Skeletal muscle tissue (tissue), 7 donors: Measurements from ENCODE around the genes TSPAN11 and FGD4.

- PRO-cap, 3 experiments: no peak in any of the 3 experiments
- RAMPAGE, long total RNA: no peak
- RRBS, 2 experiments: 1 to 2% methylated on average over 17 of the region's 34 CpGs
Observed at GRCh38 chr12:29784299-29784834, 625 bp upstream of the TMTC1 start.

GRCh38 chr12:30427469-30427803, 268.2 kb downstream of the IPO8 start:
- PRO-cap, 3 experiments: no peak in any of the 3 experiments
- RAMPAGE, long total RNA: no peak
- RRBS, 2 experiments: no CpG with 5 or more reads among the region's 1 CpG

DNA sequence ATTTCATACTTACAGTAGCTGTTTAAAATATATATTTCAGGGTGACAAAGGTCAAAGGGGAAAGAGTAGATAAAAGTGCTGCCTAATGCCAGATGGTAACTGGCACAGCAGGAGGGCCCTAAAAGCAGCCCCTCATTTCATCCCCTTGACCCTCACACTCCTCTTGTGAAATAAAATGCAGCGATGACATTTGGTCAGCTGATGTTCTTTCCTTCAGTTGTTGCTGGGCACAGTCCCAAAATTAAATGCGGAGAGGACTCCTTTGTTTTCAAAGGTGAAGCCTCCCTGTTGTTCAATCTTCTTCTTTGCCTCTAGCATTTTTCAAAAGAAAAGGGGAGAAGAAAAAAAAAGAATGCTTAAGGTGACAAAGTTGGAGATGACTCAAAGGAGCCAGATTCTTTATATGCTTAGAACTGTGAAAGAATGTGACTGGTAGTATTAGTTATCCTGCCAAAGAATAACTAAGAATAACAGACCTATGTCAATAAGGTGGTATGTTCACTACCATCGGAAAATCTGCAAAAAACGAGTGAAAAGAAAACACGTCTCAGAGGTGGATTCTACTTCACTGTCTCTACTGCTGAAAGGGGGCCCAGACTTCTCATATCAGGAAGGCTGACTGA, 64.9 kb downstream of the IPO8 start:
- PRO-cap, 3 experiments: no peak in any of the 3 experiments
- RAMPAGE, long total RNA: no peak
- RRBS, 2 experiments: no CpG with 5 or more reads among the region's 5 CpGs

DNA sequence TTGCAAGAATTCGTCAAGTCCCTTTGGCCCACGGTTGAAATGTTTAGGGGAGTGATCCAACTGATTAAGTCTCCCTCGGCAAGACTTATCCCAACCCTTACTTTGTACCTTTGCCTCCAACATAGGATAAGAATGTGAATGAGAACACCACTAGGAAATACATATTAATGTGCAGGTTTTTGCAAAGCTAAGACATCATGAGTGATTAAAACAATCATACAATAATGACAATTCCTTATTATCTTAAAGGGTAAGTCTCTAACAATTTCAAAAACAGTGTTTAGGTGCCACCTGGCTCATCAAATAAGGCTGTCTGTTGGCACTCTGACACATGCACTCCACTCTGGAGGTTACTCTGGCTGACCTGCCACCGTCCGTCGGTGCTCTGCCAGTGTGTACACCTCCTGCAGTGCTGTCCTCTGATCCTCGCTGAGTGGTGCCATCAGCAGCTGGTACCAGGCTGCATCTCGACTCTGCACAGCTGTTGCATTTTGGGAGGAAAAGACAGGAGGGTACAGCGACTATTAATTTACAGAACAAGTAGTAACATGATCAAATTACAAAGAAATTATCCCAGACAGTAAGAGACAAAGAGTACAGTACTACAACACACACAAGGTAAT, 64.0 kb downstream of the IPO8 start:
- PRO-cap, 3 experiments: no peak in any of the 3 experiments
- RAMPAGE, long total RNA: no peak
- RRBS, 2 experiments: no CpG with 5 or more reads among the region's 9 CpGs

GRCh38 chr12:30694447-30694861, 1.2 kb downstream of the IPO8 start:
- PRO-cap, 3 experiments: no peak in any of the 3 experiments
- RAMPAGE, long total RNA: no peak
- RRBS, 2 experiments: no CpG with 5 or more reads among the region's 6 CpGs

DNA sequence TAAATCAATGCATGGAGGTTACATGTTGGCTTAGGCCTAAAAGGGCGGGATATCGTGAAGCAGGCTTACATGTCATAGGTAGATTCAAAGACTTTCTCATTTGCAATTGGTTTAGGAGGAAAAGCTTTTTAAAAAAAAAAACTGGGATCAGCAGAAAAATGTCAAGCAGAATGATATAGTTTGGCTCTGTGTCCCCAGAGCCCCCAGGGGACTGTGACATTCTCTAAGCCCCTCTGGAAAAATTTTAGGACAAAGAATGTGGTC, 36.3 kb upstream of the CAPRIN2 start:
- PRO-cap, 3 experiments: no peak in any of the 3 experiments
- RAMPAGE, long total RNA: no peak
- RRBS, 2 experiments: no CpG with 5 or more reads among the region's 2 CpGs

DNA sequence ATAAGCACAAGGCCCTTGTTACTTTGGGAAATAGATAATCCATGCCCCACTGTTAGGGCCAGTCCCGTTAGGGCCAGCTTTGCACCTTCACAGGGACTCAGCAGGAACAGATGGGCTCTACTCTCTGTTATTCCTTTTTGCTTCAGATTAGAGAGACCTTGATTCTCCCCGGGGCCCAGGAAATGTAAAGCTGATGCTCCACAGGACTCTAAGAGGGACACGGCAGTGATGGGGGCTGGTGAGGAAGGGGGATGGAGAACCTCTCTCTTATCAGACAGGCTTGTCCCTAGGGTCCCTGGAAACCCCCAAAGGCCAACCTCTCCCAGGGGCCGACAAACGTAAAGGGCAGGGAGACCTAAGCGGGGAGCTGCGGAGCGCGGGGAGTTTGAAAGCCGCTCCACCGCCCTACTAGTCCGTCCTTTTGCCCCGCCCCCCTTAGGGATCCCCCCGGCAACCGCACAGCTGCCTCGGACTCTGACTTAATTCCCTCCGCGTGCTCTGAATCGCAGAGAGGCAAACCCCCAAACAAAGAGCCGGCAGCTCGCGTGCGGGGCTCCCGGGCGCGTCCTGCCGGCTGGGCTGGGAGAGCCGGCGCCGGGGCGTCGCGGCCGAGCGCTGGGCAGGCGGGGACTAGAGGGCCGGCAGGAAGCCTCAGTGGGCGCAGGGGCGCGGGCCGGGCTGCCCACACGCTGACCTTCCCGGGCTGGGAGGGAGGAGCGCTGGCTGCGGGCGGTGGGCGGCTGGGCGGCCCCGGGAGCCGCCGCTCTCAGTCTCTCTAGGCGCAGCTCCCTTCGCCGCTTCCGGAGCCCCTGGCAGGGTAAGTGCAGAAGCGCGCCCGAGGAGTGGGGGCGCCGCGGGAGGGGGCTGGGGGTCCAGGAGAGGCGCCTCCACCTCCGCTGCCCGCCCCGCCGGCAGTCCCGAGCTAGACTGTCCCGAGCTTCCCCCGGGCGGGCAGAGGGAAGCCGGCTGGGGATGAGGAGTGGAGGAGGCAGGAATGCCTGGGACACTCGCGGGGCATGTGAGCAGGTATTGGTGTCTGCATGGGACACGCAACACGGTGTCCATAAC, at the start of gene TSPAN11:
TSS of gene TSPAN11 (plus strand) at position 769 of the 1,068 bp plus-strand sequence.
- PRO-cap, 3 experiments: peak in 1 of 3 experiments; most common minus-strand start position 569 of the sequence (in 1)
- RAMPAGE, long total RNA: no peak
- RRBS, 2 experiments: 4% methylated on average over 39 to 40 of the region's 75 CpGs

GRCh38 chr12:31118069-31118939, 44.6 kb downstream of the DDX11 start:
- PRO-cap, 3 experiments: no peak in any of the 3 experiments
- RAMPAGE, long total RNA: no peak
- RRBS, 2 experiments: no CpG with 5 or more reads among the region's 46 CpGs

DNA sequence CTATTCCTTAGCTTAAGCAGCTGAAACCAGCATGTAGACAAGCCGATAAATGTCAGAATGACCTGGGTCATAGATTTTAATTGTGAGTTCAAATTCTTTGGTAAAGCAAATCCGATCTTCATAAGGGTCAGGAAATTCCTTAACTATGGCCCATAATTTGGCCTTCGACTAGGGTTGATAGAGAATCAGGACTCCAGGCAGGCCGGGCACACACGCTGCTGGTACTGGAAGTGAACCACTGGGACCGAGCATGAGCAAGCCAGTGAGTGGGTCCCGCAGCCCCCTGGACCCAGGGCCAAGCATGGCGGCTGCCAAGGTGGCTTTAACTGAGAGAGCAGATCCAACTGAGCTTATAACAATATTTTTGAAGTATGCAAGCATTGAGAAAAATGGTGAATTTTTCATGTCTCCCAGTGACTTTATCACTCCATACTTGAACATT, 14.6 kb downstream of the SINHCAF start:
- PRO-cap, 3 experiments: no peak in any of the 3 experiments
- RAMPAGE, long total RNA: no peak
- RRBS, 2 experiments: no CpG with 5 or more reads among the region's 8 CpGs

DNA sequence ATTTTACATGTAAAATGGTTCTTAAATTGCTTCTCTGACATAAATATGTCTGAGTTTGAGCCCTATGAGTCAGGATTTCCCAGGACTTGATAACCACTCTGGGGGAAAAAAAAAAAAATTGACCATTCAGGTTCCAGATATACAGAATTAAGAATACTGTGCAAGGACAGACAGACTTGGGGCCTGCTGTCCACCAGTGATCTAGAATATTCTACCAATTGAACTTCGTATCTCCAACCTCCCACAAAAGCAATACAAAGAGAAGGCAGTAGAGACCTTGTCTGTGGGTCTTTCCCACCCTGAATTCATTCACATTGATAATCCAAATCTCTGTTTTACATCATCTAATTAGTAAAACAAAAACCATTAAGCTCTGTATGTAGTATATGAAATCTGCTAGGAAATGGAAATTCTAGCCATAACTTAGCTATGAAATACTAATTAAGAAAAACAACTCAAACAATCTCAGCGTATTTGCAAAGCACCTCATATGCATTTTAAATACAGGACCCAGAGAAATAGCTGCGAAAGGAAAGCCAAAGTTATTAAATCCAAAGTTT, 4.0 kb downstream of the SINHCAF start:
- PRO-cap, 3 experiments: no peak in any of the 3 experiments
- RAMPAGE, long total RNA: no peak
- RRBS, 2 experiments: no CpG with 5 or more reads among the region's 3 CpGs

DNA sequence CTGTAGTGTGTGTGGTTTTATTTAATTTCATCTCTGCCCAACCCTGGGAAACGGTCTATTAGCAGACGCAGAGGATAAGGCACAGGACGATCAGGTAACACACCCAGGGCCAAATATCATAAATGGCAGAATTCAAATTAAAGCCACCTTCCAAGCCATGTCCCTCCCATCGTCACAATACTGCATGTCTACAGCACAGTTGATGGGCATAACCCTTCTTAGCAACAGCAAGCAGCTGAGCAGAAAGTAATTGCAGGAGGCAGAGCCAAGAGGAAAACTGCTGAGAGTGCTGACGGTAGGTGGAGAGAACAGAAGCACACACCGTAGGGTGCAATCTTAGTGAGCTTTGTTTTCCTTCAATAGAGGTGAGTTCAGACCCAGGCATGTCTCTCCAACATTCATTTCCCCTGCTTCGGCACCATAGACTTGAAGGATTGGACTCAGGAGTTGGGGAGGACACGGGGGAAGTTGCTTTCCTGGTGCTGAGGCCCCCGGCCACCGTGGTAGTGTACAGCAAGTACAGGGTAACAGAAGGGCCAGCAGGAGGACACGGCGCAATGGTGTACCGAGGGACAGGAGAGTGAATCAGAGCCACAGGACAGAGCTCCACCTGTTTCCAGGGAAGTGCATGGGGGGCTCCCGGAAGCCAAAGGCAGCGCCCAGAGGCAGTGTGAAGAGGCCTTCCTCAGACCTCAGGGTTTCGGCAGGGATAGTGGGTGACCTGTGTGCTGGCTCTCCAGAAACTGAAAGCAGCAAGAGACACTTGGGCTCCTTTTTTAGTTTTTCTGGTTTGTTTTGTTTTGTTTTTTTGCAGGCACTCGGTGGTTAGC, 36.2 kb upstream of the SINHCAF start:
- PRO-cap, 3 experiments: no peak in any of the 3 experiments
- RAMPAGE, long total RNA: no peak
- RRBS, 2 experiments: no CpG with 5 or more reads among the region's 17 CpGs

DNA sequence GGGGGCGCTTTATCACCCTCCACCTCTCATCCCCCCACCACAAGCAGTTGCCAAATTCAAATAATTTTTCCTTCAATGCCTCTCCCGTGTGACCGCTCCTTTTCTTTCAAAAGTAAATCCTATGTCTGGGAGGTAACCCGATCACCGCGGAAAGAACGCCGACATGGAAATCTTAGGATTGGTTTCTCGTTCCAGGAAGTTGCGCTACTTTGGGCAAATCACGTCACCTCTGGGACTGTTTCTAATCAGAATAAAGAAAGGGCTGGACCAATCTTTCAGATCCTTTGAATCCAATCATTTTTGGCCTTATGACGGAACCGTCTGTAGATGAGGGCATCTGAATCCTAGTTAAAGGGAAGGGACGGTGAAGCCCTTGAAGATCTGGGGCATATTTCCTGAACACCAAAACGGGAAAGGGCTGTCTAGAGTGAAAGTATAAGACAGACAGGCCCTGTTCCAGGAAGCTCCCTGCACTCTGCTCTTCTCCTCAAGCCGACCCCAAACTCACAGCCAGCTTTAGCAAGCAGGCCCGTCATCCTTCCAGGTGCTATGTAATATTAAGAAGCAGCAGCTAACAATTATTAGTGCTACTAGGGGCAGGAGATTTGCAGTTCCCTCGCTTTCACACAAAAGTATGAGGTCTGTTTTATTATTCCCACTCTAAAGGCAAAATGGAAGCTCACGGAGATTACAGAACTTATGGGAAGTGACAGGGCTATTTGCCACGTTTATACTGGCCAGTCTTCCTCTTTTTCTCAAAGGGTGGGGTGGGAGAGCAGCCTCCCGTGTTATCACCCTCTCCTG, 44.2 kb upstream of the SINHCAF start:
- PRO-cap, 3 experiments: no peak in any of the 3 experiments
- RAMPAGE, long total RNA: no peak
- RRBS, 2 experiments: no CpG with 5 or more reads among the region's 21 CpGs

- PRO-cap, 3 experiments: no peak in any of the 3 experiments
- RAMPAGE, long total RNA: no peak
- RRBS, 2 experiments: no CpG with 5 or more reads among the region's 3 CpGs
Observed at GRCh38 chr12:31603399-31604006, 12.6 kb upstream of the DENND5B start.

DNA sequence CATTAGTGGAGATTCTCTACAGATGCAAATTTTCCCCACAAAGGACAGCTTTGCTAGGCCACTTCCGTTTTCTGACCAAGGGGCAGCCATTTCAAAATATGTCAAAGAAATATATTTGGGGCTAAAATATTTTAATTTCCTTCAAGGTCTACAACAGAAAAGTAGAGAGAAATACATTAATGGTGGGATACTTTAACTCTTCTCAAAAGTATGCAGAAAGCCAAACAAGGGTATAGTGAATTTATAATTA, 27.0 kb upstream of the AMN1 start:
- PRO-cap, 3 experiments: no peak in any of the 3 experiments
- RAMPAGE, long total RNA: no peak
- RRBS, 2 experiments: no CpG with 5 or more reads among the region's 1 CpG

DNA sequence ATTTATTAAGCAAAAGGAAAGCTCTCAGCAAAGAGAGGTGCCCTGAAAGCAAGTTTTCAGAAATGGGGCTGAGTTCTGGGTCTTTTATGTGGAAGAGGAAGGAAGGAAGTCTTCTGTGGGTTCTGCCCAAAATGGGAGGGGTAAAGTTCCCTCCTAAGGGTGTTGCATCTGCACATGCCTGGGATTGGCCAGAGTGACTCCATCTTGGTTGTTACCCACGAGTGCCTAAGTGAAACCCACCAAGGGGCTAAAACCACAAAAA, 40.6 kb upstream of the H3-5 start:
- PRO-cap, 3 experiments: no peak in any of the 3 experiments
- RAMPAGE, long total RNA: no peak
- RRBS, 2 experiments: no CpG with 5 or more reads among the region's 1 CpG

- PRO-cap, 3 experiments: no peak in any of the 3 experiments
- RAMPAGE, long total RNA: no peak
- RRBS, 2 experiments: no CpG with 5 or more reads among the region's 8 CpGs
Observed at GRCh38 chr12:31928575-31929003, 30.6 kb upstream of the RESF1 start.

DNA sequence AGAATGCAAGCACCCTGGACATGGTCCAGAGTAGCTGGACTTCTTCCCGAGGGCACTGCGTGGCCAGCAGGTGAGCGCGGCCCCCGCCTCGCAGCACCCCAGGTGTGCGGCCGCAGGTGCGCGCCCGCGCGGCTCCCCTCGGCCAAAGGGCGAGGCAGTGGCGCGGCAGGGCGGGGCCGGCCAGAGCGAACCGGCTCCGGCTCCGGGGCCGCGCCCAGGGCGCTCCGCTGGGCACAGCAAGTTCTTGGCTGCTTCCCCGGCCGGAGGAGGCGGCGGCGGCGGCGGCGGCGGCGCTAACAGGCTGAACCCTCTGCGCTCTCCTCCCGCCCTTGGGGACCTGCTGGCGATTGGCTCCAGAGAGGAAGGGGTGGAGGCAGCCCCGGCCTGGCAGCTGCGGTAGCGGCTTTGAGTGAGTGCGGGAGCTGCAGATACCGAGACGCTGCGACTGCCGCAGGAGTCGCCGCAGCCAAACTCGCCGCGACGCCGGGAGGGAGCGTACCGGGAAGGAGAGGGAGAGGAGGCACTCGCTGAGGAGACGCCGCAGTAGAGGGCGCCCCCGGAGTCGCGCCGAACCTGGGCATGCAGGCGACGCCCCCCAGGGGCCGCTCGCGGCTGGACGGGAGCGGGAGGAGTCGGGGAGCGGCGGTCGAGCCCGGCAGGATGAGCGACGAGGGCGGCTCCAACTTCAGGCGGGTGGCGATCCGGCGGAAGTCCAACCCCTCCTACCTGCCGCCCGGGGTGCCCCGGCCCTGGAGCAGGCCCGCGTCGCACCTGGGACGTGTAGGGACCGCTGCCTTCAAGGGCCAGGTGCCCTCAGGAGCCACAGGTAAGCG, at the start of gene FGD4:
TSS of gene FGD4 (plus strand) at position 425 of the 833 bp plus-strand sequence.
- PRO-cap, 3 experiments: peak in 3 of 3 experiments; most common plus-strand start position 390 of the sequence (in 2); most common minus-strand start position 100 of the sequence (in 1)
- RAMPAGE, long total RNA: no peak
- RRBS, 2 experiments: 1 to 2% methylated on average over 45 of the region's 93 CpGs

GRCh38 chr12:32482249-32482751, 82.9 kb downstream of the FGD4 start:
- PRO-cap, 3 experiments: no peak in any of the 3 experiments
- RAMPAGE, long total RNA: no peak
- RRBS, 2 experiments: no CpG with 5 or more reads among the region's 4 CpGs

DNA sequence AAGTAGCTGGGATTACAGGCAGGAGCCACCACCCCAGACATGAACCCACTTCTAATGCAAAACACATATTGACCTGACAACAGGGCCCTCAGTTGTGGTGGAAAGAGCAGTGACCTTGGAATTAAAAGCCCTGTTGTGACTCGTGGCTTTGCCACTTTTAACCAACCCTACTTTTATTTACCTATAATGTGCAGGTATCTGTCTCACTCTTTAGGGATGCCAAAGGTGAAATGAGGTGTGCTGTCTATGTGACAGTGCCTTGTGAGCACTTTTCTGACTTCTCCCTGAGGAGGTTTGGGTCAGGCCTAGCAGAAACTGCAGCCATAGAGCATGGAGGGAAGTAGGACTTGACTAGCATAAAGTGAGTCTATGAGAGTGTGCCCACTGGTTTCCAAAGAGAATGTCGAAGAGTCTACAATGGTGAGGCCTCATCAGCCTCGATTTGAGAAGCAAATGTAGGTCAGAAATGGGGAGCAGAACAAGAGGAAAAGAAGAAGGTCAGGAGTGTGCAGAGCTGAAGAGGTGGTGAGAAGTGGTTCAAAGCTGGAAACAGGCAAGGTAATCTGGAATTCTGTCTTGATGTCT, 132.7 kb upstream of the DNM1L start:
- PRO-cap, 3 experiments: no peak in any of the 3 experiments
- RAMPAGE, long total RNA: no peak
- RRBS, 2 experiments: no CpG with 5 or more reads among the region's 3 CpGs

- PRO-cap, 3 experiments: no peak in any of the 3 experiments
- RAMPAGE, long total RNA: no peak
- RRBS, 2 experiments: no CpG with 5 or more reads among the region's 3 CpGs
Observed at GRCh38 chr12:32820325-32820960, 64.7 kb upstream of the YARS2 start.